ENCODE measurements around a stretch of chrX.

DNA sequence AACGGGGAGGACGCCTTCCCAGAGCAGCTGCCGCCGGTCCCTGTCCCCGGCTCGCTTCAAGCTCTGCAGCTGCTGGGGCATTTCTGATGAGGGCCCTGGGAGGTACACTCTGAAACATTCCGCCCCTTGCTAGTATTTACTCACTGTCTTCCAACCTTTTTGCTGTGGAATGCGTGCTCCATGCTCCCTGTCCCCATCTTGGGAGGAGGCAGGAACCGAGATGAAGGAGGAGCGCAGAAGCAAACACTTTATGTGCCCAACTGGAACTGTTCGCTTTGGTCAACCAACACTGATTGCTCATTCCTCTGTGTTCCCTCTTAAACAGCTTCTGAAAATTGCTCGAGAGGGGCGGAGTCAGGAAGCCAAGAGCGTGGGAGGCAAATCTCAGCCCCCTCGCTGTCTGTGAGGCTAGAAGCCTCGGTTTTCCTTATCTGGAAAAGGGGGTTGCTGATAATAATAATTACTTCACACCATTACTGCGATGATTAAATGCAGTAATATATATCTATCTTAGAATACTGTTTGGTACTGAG lies 6.4 kb upstream of the VAMP7 start:
- CAGE, long polyA plus RNA: no peak
- RRBS: 15% methylated on average over 4 of the region's 17 CpGs

Measured in BJ (cell line).